ENCODE results near the genes TEKT3 and ADORA2B.

DNA sequence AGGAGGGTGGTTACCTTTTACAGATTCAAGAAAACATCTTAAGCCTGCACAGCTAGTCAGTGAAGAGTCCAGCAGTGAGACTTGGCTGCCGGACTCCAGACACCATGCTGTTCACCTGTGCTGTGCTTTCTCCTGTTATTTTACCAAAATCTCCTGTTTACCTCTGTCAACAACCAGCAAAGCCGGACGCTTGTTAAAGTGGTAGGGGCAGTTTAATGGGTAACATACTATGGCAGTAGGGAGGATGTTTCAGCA lies 41.8 kb downstream of the ARHGAP44 start:
- PRO-cap, 2 experiments: no peak in any of the 2 experiments

DNA sequence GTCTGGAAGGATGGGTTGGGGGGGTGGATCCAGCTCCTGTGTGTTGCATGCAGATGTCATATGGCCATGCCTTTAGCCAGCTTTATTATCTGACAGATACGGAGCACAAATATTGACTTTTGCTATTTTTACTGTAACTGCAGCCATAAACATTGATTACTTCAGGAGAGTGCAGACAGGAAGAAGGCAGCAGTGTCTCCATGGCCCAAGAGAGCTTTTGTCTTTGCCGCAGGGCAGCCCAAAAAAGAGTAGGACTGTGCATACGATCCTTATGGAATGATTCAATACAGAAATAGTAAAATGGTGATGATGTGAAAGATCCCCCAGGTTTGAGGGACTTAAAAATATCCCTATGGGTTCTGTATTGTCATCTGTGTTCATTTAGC lies 279.5 kb upstream of the ELAC2 start:
- PRO-cap, 2 experiments: no peak in any of the 2 experiments

GRCh38 chr17:13751125-13751544 lies 149.4 kb upstream of the HS3ST3A1 start:
- PRO-cap, 2 experiments: no peak in any of the 2 experiments

- PRO-cap, 2 experiments: no peak in any of the 2 experiments
Measured at GRCh38 chr17:14200870-14201572, 35.6 kb downstream of the CDRT15 start.

- PRO-cap, 2 experiments: no peak in any of the 2 experiments
Measured at GRCh38 chr17:14306058-14306495, 5.2 kb downstream of the HS3ST3B1 start.

GRCh38 chr17:14321273-14321529 lies 20.3 kb downstream of the HS3ST3B1 start:
- PRO-cap, 2 experiments: no peak in any of the 2 experiments

GRCh38 chr17:14332291-14332865 lies 31.5 kb downstream of the HS3ST3B1 start:
- PRO-cap, 2 experiments: no peak in any of the 2 experiments

DNA sequence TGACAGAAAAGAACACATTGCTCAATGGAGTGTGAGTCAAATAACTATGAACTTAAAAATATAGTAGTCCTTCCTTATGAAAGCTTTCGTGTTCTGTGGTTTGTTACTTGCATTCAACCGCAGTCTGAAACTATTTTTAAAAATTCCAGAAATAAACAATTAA lies 437.5 kb downstream of the HS3ST3B1 start:
- PRO-cap, 2 experiments: no peak in any of the 2 experiments

GRCh38 chr17:15077316-15077515 lies 187.9 kb downstream of the PMP22 start:
- PRO-cap, 2 experiments: peak in 1 of 2 experiments; most common plus-strand start chr17:15077367 (in 1)

DNA sequence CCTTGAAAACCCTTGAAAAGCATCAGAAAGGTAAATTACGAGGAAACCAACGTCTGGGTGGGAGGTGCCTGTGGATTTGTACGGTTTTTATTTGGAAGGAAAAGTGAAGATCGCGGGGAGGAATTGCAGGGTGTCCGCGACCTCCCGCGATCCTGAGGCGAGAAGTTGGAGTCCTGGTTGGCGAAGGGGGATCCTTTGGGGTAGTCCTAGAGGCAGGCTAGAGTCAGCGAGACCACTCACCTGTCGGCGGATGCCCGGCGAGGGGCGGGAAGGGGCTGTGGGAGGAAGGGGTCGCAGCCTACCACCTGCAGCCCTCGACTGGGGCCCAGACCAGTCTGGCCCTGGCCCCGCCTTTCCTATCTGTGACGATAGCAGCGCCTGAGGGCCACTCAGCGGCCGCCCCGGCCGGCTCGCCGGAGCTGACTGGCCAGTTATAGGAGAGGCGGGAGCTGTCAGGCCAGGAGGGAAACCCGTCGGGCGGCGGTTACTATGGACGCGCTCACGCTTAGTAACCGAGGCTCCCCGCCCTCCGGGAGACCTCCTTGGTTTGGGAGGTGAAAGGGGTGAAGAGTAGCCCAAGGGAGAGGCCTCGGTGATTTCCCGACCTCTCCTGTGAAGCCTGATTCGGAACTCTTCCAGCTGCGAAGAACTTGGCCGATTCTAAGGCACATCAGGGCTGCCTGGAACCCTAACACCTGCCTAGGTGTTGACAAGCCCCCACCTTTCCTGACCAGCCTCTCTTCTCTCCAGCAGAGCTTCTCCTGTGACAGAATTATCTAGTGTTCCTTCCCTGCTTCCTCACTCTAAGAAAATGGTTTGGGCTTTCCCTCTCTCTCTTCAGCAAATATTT lies at the start of gene TEKT3:
TSS of gene TEKT3 (minus strand) at position 320 of the 850 bp plus-strand sequence.
- PRO-cap, 2 experiments: peak in 2 of 2 experiments; most common minus-strand start position 332 of the sequence (in 2)

DNA sequence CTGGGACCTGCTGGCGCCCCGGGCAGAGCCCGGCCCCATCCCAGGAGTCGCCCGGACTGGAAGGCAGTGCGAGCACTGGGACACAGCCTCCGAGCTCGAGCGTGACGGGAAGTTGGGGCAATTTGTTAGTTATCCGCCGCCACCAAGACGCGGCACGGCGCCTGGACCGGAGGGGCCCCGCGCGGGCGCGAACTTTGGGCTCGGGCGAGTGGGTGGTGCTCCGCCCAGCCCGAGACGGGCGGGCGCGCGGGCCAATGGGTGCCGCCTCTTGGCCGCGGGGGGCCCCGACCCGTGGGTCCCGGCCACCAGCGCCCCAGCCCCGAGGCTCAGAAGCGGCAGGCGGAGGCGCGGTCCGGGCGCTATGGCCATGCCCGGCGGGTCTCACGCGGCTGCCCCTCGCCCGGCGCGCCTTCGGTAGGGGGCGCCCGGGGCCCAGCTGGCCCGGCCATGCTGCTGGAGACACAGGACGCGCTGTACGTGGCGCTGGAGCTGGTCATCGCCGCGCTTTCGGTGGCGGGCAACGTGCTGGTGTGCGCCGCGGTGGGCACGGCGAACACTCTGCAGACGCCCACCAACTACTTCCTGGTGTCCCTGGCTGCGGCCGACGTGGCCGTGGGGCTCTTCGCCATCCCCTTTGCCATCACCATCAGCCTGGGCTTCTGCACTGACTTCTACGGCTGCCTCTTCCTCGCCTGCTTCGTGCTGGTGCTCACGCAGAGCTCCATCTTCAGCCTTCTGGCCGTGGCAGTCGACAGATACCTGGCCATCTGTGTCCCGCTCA lies at the start of gene ADORA2B:
TSS of gene ADORA2B (plus strand) at position 329 of the 781 bp plus-strand sequence.
- PRO-cap, 2 experiments: peak in 2 of 2 experiments; most common plus-strand start position 329 of the sequence (in 2); most common minus-strand start position 168 of the sequence (in 2)

- PRO-cap, 2 experiments: no peak in any of the 2 experiments
Measured at GRCh38 chr17:16058313-16058701, 58.7 kb downstream of the TTC19 start.

DNA sequence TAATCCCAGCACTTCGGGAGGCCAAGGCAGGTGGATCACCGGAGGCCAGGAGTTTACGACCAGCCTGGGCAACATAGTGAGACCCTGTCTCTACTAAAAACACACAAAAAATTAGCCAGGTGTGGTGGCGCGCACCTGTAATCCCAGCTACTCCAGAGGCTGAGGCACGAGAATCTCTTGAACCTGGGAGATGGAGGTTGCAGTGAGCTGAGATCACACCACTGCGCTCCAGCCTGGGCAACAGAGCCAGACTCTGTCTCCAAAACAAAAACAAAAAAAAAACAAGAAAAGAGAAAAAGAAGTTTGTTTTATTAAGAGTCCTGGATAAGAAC lies 64.7 kb downstream of the TTC19 start:
- PRO-cap, 2 experiments: no peak in any of the 2 experiments

GRCh38 chr17:16101013-16101947 lies 101.7 kb downstream of the TTC19 start:
- PRO-cap, 2 experiments: no peak in any of the 2 experiments

DNA sequence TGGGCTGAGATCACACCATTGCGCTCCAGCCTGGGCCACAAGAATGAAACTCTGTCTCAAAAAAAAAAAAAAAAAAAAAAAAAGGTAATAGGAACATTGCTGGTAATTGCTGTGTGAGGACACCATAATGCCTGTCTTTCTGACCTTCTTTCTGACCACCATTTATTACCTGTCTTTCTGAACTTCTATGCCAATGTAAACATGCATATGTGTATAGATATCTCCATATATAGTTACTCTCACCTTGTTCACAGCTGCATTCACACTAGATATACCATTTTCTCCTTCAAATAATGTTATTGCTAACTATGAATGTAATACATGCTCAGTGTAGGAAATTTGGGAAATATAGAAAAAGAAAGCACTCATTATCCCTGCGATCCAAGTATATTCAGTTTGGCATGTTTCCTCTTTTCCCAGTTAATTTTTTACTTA lies 6.8 kb downstream of the UBB start:
- PRO-cap, 2 experiments: no peak in any of the 2 experiments

DNA sequence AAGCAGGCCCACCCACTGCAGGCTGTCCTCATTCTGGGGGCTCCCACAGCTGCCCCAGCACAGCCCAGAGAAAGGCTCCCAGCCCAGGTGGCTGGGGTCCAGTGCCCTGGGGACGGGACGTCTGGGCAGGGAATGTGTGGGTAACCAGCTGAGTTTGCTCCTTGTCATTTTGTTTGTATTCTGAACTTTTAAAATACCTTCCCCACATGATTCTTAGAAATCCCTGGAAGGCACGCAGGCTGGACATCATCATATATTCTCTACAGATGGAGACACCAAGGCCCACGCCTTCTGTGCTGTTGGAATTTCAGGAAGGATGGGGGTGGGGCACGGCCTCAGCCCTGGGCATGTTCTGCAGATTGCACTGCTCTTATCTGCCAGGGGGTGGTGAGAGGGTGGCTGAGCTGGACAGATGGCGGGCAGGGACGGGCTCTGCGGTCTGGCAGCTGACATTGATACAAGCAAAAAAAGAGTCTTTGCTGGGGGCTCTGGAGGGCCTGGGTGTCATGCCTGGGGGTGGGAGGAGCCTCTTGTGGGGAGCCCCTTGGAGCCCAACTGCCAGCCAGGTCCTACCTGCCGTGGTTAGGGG lies 28.4 kb downstream of the LRRC75A start:
- PRO-cap, 2 experiments: no peak in any of the 2 experiments

GRCh38 chr17:16470148-16470731 lies 21.8 kb downstream of the LRRC75A start:
- PRO-cap, 2 experiments: no peak in any of the 2 experiments

DNA sequence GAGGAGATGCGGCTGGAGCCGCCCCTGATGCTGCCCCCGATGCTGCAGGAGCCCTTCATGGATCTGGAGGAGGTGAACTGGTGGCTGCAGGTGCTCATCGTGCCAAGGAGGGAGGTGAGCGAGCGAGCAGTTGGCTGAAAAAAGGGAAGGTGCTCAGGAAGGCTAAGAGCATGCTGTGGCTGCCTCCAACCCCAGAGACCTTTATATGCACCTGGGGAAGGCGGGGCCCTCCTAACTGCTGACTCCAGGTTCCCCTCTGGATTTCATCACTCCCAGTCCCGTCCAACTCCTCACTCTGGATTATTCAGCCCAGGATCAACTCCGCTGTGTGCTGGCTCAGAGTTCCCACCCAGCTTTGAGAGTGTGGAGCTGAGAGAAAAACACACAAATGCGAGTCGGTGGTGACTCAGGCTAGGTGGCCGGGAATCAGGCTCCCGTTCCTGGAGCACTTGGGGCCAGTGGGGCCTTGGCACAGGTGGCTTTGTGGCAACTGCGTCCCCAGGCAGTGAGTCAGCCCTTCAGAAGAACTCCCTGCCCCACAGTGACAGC lies 139.2 kb downstream of the TNFRSF13B start:
- PRO-cap, 2 experiments: no peak in any of the 2 experiments

- PRO-cap, 2 experiments: no peak in any of the 2 experiments
Measured at GRCh38 chr17:16865172-16865572, 106.7 kb downstream of the TNFRSF13B start.

DNA sequence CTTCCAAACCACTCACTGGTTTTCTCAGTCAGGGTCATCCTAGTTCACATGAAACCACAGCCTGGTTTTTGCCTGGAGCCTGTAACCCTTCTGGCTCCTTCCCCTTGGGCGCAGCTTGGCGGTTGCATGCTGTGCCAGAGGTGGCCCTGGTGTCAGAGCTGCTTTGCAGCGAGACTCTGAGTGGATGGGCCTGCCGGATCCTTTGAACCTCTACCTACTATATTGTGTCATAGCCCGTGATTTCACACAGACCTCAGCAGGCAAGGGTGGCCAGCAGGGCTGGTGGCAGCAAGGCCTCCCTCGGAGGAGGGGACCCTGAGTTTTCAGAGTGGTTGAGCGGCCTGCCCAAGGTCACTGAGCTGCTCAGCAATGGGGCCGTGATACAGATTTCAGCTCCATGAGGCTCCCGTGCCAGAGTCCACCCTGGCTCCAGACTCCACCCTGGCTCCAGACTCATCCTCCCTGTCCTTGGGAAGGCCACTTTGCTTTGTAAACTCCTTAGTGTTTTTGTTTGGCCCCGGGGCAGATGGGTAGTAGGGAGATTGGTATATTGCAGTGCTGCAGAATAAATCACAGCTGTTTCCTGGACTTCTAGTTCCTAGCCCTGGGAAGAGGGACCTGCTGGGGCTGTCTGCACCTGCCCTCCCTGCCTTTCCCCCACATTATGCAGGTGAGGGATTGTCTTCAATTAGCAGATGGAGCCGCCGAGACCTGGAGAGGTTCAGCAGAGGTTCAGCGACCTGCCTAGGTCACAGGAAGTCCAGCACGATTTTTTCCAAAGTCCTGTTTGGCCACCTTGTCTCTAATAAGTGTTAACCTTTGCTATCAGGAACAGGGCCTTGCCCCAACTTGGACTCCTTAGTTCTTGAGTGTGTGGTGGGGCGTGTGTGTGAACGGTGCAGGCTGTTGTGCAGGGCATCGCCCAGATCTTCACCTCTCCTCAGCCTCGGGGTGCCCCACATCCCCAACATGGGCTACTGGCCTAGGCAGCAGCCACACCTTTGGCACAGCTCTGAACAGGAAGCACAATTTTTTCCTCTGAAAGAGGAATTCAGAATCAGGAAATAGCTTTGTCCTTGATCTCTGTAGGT lies 9.9 kb downstream of the MPRIP start:
- PRO-cap, 2 experiments: no peak in any of the 2 experiments

All from right ventricle myocardium (tissue), 1 donor.